Sternocleidomastoid (tissue), 1 donor: Measurements from ENCODE around the gene HEPHL1.

DNA sequence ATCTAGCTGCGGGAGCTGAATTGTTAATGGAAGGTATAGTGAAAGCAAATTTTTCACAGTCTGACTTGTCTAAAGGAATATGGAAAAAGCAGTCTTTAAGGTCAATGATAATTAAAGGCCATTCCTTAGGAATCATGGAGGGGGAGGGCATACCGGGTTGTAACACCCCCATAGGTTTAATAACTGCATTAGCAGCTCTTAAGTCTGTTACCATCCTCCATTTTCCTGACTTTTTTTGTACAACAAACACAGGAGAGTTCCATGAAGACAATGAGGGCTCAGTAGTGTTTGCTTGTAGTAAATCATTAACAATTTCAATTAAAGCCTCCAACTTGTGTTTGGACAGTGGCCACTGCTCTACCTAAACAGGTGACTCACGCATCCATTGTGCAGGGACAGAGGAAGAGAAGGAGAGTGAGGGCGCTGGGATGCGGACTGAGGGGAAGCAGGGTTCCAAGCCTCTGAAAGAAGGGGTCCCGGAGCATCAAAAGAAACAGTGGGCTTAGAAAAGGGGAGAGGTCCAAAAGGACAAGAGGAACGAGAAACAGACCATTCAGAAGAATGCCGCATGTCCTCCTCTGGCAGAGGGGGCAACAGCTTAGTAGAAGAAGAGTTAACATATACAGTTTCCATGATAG lies 21.3 kb upstream of the MTNR1B start:
- PRO-cap = no peak

GRCh38 chr11:93666450-93666900 lies 5.0 kb downstream of the CEP295 start:
- PRO-cap = no peak

DNA sequence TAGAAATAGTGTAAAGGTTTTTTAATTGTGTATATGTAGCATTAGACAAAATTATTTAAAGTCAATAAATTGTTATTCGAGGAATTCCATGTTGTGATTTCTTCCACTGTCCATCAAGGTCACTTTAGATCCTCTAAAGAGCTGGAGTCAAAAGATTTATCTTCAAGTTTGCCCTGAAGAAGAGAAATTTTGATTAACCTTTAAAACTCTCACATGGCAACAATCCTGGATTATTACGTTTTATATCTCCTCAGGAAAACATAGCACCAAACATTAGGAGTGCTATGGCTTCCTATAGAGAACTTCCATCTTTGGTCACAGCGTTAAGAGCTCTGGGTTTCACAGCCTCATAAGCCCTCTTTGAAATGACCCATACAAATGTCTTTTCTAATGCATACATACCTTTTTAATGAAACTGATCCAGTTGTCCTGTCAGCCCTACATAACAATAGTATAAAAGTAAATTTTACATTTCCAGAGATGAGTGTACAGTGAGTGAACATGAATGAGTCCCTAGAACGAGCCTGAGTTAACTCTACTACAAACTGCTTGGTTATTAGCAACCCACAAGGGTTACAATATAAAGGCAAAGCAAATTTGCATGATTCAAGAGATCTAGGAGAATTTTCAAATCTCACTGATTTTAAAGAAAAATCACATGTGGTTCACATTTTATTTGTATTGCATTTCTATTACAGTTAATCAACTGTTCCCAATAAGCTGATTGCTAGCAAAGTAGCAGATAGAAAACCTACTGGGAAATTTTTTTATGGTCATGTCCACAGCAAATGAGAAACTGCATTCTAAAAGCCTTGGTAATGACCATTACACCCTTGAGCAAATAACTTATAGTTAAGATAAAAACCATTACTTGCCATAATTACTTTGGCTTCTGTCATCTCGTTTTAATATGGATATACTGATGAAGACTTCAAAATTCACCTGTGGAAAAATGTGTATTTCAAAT lies 10.7 kb downstream of the TAF1D start:
- PRO-cap = no peak

- PRO-cap = no peak
Measured at GRCh38 chr11:93747072-93747528, 5.6 kb downstream of the C11orf54 start.

DNA sequence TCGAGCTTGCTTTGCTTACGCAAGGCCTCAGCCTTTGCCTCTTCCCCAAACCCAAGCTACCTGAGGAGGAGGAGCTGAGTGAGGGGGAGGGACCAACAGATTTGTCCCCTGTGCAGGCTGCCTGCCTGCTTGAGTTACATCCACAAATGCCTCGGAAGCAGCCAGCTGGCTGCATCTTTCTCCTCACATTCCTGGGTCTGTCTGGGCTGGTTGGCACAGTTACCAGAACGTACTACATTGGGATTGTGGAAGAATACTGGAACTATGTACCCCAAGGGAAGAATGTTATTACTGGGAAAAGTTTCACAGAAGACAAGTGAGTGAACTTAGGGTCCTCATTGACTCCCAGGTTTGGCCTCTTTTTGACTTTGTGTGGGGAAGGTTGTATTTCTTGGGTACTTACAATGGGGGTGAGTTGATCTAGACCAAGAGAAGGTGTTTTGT lies at the start of gene HEPHL1:
HEPHL1 (plus strand) TSS at position 132 of the 444 bp plus-strand sequence.
- PRO-cap = no peak

DNA sequence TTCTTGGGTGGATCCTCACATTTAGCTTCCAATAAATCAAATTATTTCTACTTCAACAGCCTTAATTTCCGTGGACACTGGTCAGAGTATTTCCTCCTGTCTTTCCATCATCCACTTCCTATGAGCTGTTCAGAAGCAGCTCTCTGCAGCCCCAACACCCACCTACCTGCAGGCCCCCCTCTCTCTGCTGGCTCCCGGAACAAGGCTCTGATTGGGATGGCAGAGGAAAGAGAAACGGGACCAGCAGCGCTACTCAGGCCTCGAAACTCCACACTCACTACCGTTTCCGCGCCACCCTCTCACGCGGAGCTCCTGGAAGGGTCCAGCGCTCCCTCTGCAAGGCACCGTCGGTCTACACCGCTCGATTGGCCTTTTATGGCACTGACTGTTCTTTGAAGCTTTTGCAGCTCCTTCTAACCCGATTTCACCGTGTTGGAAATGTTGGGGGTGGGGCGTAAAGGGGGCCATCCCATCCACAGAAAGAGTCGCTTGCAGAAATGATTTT lies 429 bp upstream of the PANX1 start:
- PRO-cap = unidirectional peak, plus-strand start at position 210 of the sequence

GRCh38 chr11:94132829-94133295 lies 4.2 kb downstream of the PANX1 start:
- PRO-cap = no peak

GRCh38 chr11:94513527-94514017 lies 1.3 kb downstream of the C11orf97 start:
- PRO-cap = no peak

- PRO-cap = no peak
Measured at GRCh38 chr11:94629795-94630126, 62.6 kb downstream of the PIWIL4 start.

- PRO-cap = no peak
Measured at GRCh38 chr11:94638809-94639484, 71.8 kb downstream of the PIWIL4 start.

GRCh38 chr11:94639741-94640324 lies 72.7 kb downstream of the PIWIL4 start:
- PRO-cap = unidirectional peak, minus-strand start at chr11:94640002; bidirectional peak, plus-strand start at chr11:94640099, minus-strand start at chr11:94640002

- PRO-cap = no peak
Measured at GRCh38 chr11:94650072-94650574, 83.0 kb downstream of the PIWIL4 start.

- PRO-cap = bidirectional peak, plus-strand start at chr11:94740600, minus-strand start at chr11:94740575
Measured at GRCh38 chr11:94740198-94740989, 27.8 kb upstream of the AMOTL1 start.

DNA sequence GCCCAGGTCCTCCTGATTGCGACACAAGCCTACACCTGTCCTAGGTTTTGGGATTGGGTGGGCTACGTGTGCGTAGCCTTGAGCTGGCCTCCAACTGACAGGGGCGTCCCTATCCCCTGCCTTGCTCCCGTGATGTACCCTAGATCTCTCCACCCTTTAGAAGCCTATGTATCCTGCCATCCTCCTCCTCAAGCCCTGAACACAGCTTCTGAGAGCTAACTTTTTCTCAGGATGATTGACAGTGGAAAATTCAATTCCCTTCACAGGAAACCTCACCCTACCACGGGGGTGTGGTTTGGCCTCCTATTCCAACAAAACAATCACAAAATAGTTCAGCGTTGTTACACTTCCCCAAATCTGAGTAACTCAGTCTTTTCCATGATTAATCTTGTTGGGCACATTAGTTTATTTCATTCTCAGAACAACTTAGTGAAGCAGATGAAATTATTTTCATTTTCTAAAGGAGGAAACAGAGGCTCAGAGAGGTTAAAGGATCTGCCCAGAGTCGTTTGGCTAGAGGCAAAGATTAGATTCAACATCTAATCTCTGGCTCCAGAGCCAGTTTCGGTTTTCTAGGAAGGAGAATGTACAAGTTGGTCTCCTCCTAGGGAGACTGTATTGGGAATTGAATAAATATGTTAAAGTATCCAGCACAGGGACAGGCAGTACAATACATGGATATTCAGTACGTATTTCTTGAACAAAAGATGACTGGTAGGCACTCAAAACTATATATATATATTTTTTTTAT lies 17.5 kb upstream of the AMOTL1 start:
- PRO-cap = no peak

- PRO-cap = no peak
Measured at GRCh38 chr11:94762914-94763274, 5.3 kb upstream of the AMOTL1 start.

DNA sequence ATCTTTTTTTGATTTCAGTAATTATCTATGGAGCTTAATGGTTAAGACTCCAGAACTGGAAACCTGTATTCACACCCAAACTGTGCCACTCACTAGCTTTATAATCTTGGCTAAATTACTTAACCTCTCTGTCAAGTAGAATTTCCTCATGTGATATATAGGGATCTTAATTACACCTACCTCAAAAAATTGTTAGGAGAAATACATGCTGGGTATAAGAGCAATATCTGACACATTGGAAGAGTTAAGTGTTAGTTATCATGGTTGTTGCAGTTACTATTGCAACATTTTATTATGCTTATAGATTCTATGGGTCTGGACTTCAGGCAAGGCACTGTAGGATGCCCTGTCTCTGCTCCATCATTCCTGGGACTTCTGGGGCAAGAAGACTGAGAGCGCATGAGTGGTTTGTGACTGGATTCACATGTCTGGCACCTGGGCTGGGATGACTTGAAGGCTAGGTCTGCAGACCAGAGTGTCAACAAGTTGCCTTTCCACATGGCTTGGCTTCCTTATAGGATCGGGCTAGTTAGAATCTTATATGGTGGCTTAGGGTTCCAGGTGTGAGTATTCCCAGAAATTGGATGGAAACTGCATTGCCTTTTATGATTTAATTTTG lies 10.3 kb downstream of the AMOTL1 start:
- PRO-cap = no peak

GRCh38 chr11:94831249-94831758 lies 63.1 kb downstream of the AMOTL1 start:
- PRO-cap = no peak

DNA sequence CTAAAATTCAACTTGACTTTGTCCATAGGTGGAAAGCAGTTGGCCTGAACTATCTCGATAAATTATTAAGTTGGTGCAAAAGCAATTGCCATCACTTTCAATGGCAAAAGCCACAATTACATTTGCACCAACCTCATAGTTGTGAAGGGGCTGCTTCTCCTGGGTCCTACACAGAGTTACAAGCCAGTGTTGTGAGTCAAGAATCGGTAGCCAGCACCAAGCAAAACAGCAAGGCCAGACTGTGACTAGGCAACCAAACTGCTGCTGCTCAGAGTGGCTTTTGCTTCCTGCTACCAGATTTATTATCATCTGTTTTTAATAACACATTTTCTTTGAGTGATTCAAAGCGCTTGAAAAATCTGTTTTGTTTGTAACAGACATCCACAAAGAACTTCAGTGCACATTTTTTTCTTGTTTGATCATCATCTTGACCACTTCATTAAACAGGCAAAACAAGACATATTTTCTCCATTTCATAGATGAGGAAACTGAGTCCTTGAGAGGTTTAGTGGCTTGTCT lies 40.2 kb downstream of the CWC15 start:
- PRO-cap = no peak

DNA sequence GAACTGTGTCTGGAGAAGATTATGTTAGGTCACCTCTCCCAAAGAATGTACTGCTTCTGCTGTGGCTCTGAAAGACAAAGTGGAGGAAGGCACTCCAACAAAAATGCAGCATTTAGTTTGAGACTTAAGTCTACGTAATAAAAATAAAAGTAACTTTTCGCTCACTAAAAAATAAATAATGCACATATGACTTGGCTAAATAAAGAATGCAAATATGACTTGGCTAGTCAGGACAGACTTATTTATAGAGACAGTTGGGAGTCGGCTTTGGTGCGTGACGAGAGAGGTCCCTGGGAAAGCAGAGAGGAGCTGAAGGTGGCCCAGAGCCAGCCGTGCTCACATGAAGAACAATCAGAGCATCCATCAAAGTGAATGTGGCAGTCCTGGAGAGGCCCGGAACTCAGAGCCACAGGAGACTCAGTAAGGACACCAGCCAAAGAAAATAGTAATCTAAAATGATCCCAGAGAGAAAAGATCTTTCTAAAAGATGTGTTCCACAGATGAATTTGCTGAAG lies 35.0 kb downstream of the CWC15 start:
- PRO-cap = no peak

DNA sequence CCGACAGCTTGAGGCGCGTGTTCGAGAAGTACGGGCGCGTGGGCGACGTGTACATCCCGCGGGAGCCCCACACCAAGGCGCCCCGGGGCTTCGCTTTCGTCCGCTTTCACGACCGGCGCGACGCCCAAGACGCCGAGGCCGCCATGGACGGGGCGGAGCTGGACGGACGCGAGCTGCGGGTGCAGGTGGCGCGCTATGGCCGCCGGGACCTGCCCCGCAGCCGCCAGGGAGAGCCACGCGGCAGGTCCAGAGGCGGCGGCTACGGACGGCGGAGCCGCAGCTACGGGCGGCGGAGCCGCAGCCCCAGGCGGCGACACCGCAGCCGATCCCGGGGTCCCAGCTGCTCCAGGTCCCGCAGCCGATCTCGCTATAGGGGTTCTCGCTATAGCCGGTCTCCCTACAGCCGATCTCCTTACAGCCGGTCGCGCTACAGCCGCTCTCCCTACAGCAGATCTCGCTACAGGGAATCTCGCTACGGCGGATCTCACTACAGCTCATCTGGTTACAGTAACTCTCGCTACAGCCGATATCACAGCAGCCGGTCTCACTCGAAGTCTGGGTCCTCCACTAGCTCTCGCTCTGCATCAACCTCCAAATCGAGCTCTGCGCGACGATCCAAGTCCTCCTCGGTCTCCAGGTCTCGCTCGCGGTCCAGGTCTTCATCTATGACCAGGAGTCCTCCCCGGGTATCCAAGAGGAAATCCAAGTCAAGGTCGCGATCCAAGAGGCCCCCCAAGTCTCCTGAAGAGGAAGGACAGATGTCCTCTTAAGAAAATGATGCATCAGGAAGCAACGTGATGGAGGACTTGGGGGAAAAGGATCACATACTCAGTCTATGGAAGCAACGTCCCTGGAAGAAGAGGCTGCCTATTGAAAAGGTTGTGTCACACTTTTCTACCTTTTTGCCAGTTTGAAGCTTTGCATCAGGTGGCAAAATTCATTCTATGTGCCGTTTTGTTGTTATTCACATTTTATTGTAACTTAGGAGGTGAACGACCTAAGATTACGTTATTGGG lies 895 bp downstream of the SRSF8 start:
- PRO-cap = bidirectional peak, plus-strand start at position 243 of the sequence, minus-strand start at position 145 of the sequence; bidirectional peak, plus-strand start at position 394 of the sequence, minus-strand start at position 366 of the sequence; bidirectional peak, plus-strand start at position 547 of the sequence, minus-strand start at position 557 of the sequence